Measurements from ENCODE around the genes TTR and KLHL14.

GRCh38 chr18:27585580-27586160 lies 400.6 kb upstream of the CHST9 start:
- RRBS = no CpG with 5 or more reads among the region's 10 CpGs

DNA sequence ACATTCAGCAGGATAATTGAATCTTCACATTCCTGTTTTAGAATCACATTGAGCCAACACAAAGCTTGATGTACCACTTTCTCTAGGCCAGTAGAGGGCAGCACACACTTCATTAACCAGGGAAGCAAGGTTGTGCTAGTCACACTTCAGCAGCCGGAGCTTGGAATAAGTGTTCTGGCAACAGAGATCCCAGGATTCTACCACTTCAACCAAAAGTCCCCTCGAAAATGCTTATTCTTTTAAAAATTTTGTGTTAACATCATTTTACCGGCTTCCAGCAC lies 420.2 kb upstream of the CHST9 start:
- RRBS = 0% methylated on average over 2 of the region's 3 CpGs

DNA sequence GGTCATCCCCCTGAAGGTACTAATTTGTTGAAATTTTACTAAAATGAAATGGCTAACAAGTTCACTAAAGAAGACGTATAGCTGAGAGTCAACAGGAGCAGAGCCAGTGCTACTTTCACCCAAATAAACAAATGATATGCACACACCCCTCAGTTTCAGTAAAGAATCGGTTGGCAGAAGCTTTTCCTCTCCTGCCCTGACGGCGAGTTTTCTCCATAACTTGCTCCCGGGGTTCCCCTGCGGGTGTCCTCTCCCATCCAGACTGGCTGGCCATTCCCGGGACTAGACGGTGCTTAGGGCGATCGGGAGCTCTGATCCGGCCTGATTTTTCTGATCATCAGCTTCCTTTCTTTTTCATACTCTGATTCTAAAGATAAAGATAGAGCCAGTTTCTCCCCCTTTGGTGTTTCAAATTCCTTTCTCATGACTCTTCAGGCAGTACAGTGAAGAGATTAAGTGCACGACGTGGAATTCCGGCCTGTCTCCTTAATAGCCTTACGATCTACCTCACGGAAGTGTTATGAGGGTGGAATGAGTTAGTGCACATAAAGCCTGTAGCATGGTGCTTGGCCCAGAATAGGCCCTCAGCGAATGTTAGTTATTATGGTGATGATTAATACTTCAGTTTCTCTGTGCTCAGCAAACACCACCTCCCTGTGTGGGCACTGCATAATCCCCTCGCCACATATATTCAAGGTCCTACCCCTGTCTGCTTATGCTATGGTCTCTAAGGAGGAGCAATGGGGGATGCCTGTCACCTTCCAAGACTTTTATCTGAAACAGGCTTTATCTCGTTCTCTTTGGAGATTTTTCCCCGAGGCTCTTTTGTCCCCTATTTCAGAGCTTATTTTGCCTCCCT lies 255.0 kb downstream of the CDH2 start:
- RRBS = 57% methylated on average over 10 of the region's 20 CpGs

DNA sequence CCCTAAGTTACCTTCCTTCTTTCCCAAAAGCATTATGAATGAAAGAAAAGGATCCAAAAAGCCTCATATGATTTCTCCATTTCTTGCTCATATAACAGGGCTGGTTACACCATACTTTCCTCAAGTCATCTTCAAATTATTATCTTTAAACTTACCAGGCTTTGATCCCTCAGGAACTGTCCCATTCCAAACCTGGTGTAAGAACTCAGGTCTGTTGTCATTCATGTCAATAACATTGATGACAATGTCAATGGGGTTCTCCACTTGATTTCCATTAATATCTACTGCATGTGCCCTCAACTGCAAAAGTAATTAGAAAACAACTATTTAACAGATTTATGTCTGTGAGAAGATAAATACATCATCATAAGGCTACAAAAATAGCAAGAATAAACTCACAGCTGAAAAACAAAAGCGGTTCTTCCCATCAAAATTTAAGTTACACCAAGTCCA lies 171.2 kb downstream of the CDH2 start:
- RRBS = no CpG with 5 or more reads among the region's 1 CpG

DNA sequence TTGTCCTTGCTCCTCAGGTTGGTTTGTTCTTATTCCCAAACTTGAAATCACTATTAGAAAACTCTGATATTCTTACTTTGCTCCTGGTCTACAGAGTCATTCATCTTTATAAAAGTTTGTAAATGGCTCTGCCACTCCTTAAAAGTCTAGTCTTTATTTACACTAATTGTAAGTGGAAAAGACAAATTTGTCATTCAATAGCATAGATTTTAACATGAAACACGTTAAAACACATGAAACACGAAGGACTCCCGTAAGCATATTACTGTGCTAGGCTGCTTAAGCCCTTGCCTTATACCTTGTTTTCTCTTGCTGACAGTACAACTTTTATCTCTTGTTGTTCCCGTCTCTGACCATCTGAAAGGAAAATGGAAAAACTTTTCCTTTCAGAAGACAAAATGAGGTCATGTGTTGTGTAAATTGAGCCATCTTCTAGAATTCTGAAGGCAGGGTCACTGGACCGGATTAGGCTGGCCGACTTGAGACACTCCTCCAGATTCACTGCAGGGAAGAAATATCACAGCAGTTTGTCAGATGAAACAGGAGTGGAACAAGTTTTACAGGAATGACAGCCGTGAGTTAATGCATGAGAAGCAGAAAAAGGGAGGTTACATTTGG lies 5.5 kb downstream of the DSC1 start:
- RRBS = no CpG with 5 or more reads among the region's 7 CpGs

DNA sequence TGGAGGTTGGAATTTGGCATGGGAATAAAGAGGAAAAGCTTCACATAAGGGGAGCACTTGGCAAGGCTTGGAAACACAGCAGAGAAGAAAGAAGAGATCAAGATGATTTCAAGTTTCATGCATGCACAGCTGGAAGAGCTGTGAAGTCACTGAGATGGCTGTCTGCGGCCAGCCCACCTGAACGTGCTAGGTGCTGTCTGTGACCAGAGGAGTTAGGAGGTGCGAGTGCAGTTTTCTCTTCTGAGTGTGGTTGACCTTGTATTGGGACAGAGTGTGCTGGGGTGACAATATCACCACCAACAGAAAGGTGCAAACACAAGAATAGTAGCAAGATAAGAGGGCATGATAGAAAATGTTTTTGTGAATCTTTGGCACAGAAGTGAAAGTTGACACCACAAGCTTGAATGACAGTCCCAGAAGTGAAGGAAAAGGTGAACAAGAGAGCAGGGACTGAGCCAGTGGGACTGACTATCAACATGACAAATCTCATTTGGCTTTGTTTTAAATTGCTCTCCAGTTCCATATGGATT lies 71.2 kb upstream of the DSC1 start:
- RRBS = no CpG with 5 or more reads among the region's 3 CpGs

GRCh38 chr18:31339684-31340114 lies 21.7 kb downstream of the DSG1 start:
- RRBS = no CpG with 5 or more reads among the region's 6 CpGs

DNA sequence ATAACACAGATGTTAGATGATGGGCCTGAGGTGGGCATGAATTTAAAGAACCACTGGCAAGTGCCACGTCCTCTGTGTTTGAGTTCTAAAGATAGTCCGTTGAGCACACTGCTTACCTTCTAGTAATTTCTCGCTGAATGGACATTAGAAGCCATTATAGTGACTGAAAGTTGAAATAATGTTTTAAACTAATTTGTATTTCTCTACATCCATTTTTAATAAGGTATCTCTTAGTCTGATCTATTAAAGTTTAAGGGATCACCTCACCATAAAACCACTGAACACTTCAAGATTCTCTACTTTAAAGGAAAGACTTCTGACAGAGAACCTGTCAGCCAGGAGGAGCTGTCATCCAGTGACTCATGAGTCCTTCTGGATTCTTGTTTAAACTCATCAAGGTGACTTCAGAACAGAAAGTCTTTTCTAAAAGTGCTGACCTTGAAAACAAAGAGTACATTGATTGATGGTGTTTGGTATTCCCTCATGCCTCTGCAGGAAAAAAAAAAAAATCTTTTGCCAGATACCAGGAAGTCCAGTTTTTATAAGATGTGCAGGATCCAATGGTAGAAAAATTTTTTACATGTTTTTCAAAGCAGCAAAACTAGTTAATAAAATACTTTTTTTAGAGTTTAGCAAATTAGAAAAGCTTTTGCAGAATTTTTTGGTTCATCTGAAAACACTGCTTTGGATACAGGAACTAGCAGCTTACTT lies 12.3 kb downstream of the DSG2 start:
- RRBS = no CpG with 5 or more reads among the region's 3 CpGs

- RRBS = no CpG with 5 or more reads among the region's 5 CpGs
These were observed 22.8 kb downstream of the DSG2 start for GRCh38 chr18:31520596-31521336.

GRCh38 chr18:31591325-31592152 lies at the start of gene TTR:
Gene TTR (plus strand): TSS chr18:31591877.
- RRBS = no CpG with 5 or more reads among the region's 6 CpGs

- RRBS = no CpG with 5 or more reads among the region's 1 CpG
These were observed 31.0 kb downstream of the TTR start for GRCh38 chr18:31622613-31623071.

GRCh38 chr18:31680919-31681242 lies 3.5 kb downstream of the B4GALT6 start:
- RRBS = no CpG with 5 or more reads among the region's 2 CpGs

- RRBS = 1% methylated on average over 20 of the region's 92 CpGs
These were observed 1.2 kb downstream of the RNF138 start for GRCh38 chr18:32092596-32093630.

- RRBS = no CpG with 5 or more reads among the region's 4 CpGs
These were observed 124.1 kb downstream of the GAREM1 start for GRCh38 chr18:32346599-32347037.

DNA sequence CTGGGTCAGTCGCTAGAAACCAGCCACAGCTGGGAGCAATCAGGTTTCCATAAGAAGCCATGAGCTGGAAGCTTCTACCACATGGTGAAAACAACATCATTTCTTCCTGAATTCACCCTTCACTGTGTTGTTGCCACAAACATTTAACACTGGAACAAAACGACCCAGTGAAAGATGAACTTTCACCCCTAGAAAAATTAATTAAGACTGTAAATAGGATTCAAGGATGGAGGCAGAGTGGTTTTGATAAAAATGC lies 86.6 kb downstream of the GAREM1 start:
- RRBS = no CpG with 5 or more reads among the region's 2 CpGs

GRCh38 chr18:32385122-32385843 lies 85.4 kb downstream of the GAREM1 start:
- RRBS = no CpG with 5 or more reads among the region's 1 CpG

GRCh38 chr18:32428593-32429292 lies 41.9 kb downstream of the GAREM1 start:
- RRBS = no CpG with 5 or more reads among the region's 5 CpGs

DNA sequence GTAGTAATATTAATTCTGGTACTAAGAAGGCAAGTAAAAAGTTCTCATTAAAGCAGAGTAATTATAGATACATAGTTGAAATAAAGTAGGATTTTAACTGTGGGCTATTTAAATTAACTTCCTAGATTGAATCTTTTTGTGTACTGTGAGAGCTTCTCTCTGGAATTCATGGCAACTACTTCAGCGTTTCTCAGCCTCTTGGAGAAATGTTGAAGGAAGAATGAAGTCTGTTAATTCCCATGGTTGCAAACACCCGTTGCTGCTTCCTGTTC lies 58.5 kb downstream of the KLHL14 start:
- RRBS = no CpG with 5 or more reads among the region's 2 CpGs

DNA sequence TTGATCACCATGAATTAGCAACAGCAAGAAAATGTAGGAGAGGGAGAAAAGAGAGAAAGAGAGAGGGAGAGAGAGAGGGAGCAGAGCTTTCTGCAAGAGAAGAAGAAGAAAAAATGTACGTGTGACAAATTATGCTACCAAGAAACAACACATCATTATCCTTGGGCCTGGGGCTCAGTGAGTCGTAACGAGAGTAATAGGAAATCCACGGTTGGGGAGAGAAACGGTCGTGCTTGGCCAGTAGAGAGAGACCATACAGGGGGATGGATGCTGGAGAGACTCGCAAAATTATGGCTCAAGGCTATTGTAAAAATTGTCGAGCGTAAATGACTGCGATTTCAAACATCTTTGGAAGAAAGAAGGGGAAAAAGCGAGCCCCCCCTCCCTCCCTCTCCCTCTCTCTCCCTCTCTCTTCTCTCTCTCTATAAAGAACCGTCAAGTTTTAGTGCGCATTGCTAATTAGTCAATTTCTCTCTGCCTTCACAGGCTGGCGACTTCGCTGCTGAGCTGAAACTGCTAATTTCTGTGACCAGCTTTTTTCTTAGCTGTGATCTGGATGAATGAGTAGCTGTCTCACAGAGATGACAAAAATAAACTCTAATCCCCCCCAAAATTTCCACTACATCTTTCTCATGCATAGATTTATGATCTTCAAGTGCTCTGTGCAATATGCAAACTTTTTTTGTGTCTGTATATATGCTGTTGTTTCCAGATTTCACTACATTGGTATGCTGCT lies at the start of gene KLHL14:
TSS of gene KLHL14 (minus strand) at position 195 of the 736 bp plus-strand sequence.
- RRBS = no CpG with 5 or more reads among the region's 15 CpGs

Data from renal cortical epithelial cell (primary cell).